Measurements from ENCODE around the genes CENPJ, AMER2 and ATP8A2.

GRCh38 chr13:24542140-24542539 is 29.6 kb upstream of the PARP4 start:
- PRO-cap = no peak

GRCh38 chr13:24626558-24627018 is 53.6 kb upstream of the ATP12A start:
- PRO-cap = no peak

DNA sequence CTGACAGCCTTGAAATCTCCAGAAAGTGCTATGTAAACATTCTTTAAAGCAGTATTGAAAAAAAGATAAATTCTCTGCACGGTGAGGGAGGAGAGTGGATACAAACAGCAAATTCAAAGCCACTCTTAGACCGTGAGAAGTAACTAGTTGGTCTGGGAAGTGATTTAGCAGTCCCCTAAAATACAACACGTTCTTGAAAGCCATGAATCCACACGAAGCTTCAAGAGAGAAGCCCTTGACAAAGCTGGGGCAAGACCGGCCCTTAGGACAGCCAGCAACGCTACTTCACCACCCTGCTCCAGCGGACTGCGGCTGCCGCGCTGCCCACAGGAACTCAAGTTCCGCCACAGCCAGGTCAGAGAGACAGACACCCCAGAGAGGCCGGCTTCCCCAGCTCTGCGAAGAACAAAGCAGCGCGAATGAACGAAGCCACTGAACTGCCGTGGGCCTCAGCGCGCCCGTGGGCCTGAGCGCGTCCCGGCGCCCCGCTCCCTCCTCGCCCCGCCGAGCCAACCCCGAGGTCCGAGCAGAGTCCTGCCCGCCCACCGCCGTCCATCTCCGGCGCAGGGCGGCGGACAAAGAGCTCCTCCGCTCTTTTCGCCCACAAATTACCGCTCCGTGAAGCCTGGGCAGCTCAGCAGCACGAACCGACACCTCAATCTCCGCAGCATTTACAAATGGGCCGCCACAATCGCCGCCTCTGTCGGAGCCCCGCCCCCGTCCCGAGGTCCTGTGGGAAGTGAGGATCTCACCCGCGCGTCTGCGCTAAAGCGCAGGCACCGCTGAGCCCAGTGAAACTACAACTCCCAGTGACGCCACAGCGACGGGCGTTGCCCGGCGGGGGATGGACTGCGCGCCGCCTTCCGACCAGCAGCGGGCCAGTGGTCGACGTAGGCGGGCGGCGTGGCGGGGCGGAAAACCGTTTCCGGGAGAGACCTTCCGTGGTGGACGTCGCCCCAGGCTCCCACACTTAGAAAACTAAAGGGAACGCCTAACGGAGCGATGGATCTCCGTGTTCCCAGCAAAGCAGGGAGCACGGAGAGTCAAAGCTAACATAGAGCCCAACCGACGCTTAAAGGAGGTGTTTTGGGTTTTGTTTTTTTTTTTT is at the start of gene CENPJ:
CENPJ (minus strand) TSS at position 713 of the 1,108 bp plus-strand sequence.
- PRO-cap = bidirectional peak, plus-strand start at position 916 of the sequence, minus-strand start at position 649 of the sequence

- PRO-cap = no peak
Measured at GRCh38 chr13:24968033-24968622, 45.5 kb upstream of the CENPJ start.

GRCh38 chr13:25170314-25171102 is 1.6 kb downstream of the AMER2 start:
- PRO-cap = no peak

GRCh38 chr13:25172101-25172717 is at the start of gene AMER2:
AMER2 (minus strand) TSS chr13:25172288.
- PRO-cap = no peak

DNA sequence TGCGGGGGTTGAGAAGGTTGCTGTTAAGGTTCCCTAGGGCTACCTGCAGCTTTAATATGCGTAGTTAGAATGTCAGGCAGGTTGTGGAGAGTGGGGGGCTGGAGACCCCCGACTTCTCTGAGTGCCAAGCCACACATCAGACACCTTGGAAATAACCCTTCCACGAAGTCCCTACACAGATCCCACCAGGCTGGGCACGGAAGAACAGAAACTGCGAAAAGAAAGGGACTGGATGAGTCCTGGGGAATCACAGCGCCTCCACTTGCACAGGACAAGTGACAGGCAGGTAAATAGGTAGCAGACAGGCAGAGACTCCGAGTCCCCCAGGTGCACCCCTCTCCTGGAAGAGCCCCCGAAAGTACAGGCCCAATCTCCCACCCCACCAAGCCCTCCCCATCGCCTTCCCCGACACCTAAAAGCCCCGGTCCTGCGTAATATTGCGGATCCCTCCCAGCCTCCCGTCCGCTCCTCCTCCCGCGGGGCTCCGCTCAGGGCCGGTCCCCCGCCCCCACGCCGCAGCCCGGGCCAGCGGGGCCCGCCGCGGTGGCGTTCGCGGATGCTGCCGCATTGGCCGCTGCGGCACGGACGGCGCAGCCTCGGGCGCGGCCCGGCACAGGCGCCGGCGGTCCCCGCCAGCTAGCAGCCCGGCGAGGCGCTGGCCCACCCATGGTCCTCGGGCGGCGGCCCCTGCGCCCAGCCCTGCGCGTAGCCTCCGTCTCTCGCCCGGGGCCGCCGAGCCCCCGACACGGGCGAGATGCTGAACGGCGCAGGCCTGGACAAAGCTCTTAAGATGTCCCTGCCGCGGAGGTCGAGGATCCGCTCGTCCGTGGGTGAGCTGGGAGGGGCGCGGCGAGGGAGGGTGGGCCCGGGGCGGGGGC is at the start of gene ATP8A2:
ATP8A2 (plus strand) TSS at position 516 of the 878 bp plus-strand sequence.
- PRO-cap = no peak

- PRO-cap = no peak
Measured at GRCh38 chr13:26022290-26023228, 29.3 kb downstream of the SHISA2 start.

DNA sequence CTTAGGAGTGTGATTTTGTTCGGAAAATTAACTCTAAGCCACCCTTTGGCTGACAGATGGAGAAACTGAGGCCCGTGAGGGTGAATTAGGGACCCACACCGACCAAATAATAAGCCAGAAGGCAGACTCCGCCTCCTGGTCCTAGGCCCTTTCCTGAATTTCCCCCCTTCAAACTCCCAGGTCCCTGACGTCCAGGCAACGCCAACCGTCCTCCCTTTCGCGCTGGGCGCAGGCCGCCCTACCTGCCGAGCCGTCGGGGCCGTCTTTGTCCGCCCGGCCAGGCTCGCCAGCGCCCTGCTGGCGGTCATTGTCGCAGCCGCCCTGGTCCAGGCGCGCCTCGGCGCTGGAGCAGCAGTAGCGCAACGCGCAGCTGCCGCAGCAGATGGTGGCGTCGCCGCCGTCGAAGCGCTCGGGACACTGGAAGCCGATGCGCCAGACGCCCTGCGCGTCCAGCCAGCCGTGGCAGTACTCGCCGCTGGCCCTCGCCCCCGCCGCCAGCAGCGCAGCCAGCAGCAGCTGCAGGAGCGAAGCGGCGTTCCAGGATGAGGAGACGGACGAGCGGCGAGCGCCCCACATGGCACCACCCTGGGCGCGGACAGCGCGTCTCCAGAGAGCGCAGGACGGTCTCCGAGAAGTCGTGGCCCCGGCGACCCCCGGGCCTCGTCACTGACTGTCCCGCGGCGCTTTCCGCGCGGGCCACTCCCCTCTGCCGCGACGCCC is 1.3 kb downstream of the SHISA2 start:
- PRO-cap = no peak

DNA sequence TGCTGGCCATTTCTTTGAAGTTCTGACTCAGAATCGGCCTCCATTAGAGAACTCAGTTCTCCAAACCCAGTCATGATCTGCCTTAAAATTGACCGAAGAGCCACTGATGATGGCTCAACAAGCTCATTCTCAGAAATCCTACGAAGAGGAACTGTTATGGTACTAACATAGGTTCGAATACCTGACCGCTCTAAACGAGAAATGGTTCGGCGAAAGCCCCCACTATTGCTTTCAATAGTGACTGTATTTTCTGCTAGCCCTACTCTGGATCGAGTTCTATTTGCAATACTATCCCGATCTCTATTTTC is 7.8 kb downstream of the RNF6 start:
- PRO-cap = no peak

DNA sequence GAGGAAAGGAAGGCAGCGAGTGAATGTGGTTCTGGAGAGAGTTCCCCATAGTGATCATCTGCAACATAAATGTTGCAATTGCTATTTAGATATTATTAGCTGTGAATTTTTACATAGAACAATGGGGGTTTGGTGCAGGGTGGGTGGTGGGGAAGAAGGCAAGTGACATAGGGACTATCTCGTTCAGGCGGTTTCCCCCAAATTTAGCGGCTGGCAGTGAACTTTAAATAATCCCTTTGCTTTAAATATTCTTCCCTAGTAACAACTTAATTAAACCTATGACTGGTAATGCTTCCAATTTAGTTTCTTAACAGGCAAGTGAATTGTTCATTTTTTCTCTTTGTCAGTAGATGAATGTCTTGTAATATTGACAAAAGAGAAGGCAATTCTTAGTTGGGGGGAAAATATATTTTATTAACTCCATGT is 1.3 kb downstream of the CDK8 start:
- PRO-cap = unidirectional peak, minus-strand start at position 60 of the sequence

- PRO-cap = no peak
Measured at GRCh38 chr13:26475729-26476910, 81.4 kb upstream of the WASF3 start.

- PRO-cap = no peak
Measured at GRCh38 chr13:27006967-27007227, 164.7 kb downstream of the USP12 start.

GRCh38 chr13:27195260-27195614 is 23.6 kb upstream of the USP12 start:
- PRO-cap = no peak

DNA sequence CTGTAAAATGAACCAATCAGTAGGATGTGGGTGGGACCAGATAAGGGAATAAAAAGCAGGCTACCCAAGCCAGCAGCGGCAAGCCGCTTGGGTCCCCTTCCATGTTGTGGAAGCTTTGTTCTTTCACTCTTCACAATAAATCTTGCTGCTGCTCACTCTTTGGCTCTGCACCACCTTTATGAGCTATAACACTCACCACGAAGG is 38.8 kb upstream of the RPL21 start:
- PRO-cap = no peak

GRCh38 chr13:27264022-27264516 is 6.6 kb upstream of the RASL11A start:
- PRO-cap = no peak

DNA sequence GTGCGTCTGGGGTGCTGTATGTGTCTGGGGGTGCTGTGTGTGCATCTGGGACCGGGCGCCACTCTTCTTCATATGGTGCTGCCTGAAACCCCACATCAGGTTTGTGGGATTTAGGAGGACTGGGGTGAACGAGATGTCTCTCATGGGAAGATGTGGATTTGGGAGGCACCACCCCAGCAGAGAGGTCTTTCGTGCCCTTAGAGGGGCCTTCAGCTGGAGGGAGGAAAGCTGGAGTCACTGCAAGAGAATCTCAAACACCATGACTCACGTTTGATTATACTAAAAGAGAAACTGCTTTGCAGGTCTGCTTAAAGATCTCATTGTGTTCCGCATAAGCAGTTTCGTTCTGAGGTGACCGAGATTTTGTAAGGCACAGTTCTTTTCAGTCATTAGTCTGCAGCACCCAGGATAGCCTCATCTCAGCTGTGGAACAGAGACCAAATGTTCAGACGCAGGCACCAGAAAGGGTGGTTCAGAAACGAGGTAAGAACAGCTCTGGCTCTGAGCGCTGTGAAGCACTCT is 71.3 kb upstream of the GTF3A start:
- PRO-cap = no peak

DNA sequence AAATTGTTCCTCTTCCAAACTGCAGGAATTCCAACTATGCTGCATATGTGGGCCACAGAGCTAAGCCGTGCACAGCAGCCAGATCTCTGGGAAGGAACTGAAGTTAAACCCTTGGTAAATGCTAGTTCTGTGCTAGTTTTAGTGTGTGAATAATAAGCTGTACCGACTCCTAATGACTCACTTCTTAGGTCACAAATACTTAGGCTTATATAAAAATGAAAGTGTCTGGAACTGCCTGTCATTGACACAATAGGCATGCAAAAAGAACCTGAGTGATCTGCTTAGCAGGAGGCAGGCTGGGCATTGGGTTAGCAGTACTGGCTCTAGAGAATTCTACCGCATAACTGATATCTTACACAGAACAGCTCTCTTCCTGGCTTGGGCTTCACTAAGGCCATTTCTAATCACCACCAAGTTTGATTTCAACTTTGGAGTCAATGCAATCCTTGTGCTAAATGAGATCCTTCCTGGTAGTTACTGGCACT is 21.1 kb upstream of the GTF3A start:
- PRO-cap = no peak

GRCh38 chr13:27504029-27504793 is 53.8 kb upstream of the MTIF3 start:
- PRO-cap = no peak

DNA sequence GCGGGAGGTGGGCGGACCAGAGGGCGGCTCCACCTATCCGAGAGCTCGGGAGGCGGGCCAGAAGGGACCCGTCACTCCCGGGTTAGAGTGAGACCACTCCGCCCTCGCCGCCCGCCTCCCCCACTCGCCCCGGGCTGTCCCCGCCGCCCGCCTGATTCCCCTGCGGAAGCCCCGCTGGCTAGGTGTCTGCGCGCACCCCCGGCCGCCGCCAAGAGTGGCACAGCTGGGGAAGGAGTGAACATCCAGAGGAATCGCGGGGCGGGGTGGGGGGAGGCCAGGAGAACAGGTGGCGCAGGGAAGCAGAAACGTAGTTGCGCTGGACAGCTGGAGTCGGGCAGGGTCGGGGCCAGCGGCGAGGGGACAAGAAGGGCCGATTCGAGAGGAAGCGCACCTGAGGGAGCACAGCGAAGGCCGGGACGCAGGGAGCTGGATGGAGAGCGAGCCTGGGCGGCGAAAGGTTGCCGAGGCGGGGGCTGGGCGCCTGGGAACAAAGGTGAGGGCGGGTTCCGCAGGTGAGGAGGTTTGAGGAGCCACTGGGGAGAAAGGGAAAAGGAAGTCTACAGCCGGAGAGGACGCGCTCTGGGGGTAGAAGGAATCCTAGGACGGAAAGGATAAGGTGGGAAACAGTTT is 434 bp upstream of the LNX2 start:
- PRO-cap = bidirectional peak, plus-strand start at position 96 of the sequence, minus-strand start outside the sequence; unidirectional peak, plus-strand start at position 548 of the sequence